Cardiac muscle cell (in vitro differentiated cells and primary cell): ENCODE data around the genes NACA, GPR182 and STAC3.

- RAMPAGE, long total RNA, result no peak
- RRBS, result 3% methylated on average over 13 of the region's 37 CpGs
These were observed 989 bp downstream of the PTGES3 start for GRCh38 chr12:56686878-56687712.

DNA sequence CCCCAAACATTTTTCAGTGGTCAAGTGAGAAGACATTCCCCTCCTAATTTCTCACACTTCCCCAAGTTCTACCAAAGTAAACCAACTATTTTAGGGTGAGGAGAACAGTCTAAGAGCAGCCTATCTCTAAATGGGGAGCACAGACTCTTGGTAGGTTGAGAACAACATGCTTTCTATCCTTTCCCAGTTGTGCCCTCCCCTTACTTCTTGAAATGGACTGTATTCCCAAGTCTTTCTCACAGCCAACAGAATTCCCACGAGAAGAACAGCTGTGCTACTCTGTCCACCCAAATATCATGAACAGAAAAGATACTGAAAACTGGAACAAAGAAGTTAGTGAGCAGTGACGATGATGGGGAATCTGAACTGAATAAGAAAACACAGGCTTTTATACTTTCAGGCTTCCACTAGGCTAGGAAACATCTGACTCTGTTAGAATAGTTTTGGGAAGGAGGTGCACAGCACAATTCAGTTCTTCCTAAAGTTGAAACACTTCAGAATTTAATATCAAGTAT lies 3.4 kb downstream of the NACA start:
- RAMPAGE, long total RNA, result no peak
- RRBS, result no CpG with 5 or more reads among the region's 2 CpGs

- RAMPAGE, long total RNA, result start-site peak on the minus strand at chr12:56725249-56725354, 77,016 and 60,615 reads in 2 replicates
- RRBS, result 2% methylated on average over 3 of the region's 47 CpGs
These were observed at the start of gene NACA for GRCh38 chr12:56724911-56725758. NACA (minus strand) TSS chr12:56725299.

- RAMPAGE, long total RNA, result no peak
- RRBS, result no CpG with 5 or more reads among the region's 6 CpGs
These were observed 603 bp upstream of the NACA start for GRCh38 chr12:56725759-56726045.

- RAMPAGE, long total RNA, result no peak
- RRBS, result no CpG with 5 or more reads among the region's 6 CpGs
These were observed 3.8 kb upstream of the HSD17B6 start for GRCh38 chr12:56759200-56759765.

GRCh38 chr12:56994079-56994797 lies at the start of gene GPR182:
GPR182 (plus strand) TSS chr12:56994492.
- RAMPAGE, long total RNA, result no peak
- RRBS, result 35% methylated on average over 5 of the region's 13 CpGs

DNA sequence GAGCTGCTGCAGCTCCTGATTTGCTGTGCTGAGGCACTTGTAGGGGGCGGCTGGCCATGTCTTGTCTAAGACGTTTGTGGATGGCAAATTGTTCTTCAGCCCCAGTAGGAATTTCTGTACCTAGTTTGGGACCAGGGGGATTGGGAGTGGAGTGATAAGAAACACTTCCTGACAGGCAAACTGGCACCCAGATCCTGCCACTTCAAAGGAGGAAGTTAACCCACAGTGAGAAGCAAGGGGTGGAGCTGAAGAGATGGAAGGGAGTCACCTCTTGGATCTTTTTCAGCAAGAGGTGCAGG lies 14.7 kb upstream of the TAC3 start:
- RAMPAGE, long total RNA, result no peak
- RRBS, result no CpG with 5 or more reads among the region's 2 CpGs

DNA sequence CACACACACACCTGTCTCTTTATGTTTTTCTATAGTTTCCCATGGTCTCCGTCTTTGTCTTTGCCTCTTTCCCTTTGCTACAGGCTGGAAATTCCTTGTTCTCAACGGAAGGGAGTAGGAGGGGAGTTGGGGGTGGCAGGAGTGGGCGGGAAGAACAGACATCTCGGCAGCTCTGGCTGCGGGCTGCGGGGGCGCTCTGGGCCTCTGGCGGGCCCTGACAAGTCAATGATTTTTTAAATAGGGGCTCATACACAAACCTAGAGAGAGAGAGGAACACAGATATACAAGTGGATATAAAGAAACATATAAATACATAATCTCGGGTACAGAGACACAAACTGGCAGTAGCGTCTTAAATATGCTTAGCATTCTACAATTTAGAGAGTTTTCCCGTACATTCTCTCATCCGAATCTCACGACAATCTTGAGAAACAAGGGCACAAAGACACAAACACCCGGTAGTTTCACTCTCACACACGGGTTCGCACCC lies 2.3 kb upstream of the NAB2 start:
- RAMPAGE, long total RNA, result no peak
- RRBS, result no CpG with 5 or more reads among the region's 16 CpGs

GRCh38 chr12:57135358-57135835 lies 7.1 kb downstream of the LRP1 start:
- RAMPAGE, long total RNA, result no peak
- RRBS, result no CpG with 5 or more reads among the region's 5 CpGs

GRCh38 chr12:57204410-57205035 lies 12.1 kb upstream of the NXPH4 start:
- RAMPAGE, long total RNA, result no peak
- RRBS, result no CpG with 5 or more reads among the region's 23 CpGs

GRCh38 chr12:57230311-57231150 lies 1.0 kb downstream of the SHMT2 start:
- RAMPAGE, long total RNA, result no peak
- RRBS, result no CpG with 5 or more reads among the region's 11 CpGs

- RAMPAGE, long total RNA, result no peak
- RRBS, result 5% methylated on average over 12 of the region's 66 CpGs
These were observed 1.3 kb upstream of the NDUFA4L2 start for GRCh38 chr12:57237940-57238954.

DNA sequence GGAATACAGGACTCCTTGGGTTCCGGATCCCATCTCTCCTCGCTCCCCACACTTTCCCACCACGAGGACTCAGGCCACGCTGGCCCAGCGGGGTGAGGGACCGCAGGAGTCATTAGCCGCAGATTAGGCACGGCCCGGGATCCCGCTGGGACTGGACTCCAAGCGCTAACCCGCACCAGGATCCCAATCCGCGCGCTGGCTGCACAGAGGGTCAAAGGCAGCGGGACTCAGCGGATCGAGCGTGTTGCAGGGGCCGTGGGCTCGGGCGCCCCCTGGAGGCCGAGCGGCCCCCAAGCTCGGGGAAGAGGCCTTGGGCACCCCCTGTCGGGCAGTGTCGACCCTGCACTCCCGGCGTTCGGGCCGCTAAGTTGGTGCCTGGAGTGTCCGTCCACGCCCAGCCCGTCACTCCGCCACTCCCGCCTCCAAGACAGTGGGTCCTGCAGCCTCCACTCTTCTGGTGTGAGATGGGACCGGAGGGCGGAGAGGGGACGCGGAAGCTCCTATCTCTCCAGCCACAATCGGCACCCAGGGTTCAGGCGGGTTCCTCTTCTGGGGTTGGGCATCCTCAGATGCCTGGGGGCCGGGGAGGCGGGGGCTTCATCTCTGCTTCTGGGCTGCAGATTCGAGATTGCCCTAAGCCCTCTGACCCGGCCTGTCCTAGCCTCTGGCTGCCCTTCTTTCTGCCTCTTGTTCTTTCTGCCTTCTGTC lies 2.2 kb upstream of the NDUFA4L2 start:
- RAMPAGE, long total RNA, result no peak
- RRBS, result 4% methylated on average over 14 of the region's 46 CpGs

DNA sequence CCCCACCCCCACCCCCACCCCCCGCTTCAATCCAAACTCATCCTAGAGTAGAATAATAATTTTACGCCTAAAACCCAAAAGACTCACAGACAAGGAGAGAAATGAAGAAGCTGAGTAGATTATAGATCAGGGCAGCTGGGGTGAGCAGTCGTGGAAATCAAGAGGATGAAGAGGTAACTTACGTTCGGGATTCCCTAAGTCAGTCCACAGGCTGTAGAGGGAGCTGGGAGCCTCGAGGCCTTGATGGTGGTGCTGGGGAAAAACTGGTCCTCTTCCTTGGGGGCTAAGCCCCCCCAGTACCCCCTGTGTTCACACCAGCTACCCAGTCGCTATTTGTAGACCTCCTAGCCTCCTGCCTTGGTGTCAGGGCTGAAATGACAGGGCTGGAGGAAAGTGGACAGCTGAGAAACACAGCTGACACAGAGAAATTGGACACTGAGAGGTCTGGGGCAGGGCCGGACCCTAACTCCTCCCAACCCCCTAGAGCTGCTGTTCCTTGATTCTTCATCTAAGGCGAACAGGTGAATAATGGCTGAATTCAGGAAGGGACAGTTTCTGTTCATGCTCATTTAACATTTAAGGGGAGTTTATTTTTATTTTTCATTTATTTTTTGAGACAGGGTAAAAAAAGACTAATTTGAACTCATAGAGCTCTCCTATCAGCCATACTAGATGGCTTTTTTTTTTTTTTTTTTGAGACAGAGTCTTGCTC lies at the start of gene STAC3:
Gene STAC3 (minus strand): TSS at position 377 of the 712 bp plus-strand sequence.
- RAMPAGE, long total RNA, result no peak
- RRBS, result no CpG with 5 or more reads among the region's 9 CpGs

- RAMPAGE, long total RNA, result no peak
- RRBS, result no CpG with 5 or more reads among the region's 14 CpGs
These were observed 3.8 kb upstream of the STAC3 start for GRCh38 chr12:57254563-57255402.

GRCh38 chr12:57292540-57292867 lies 41.5 kb upstream of the STAC3 start:
- RAMPAGE, long total RNA, result no peak
- RRBS, result no CpG with 5 or more reads among the region's 5 CpGs

- RAMPAGE, long total RNA, result no peak
- RRBS, result no CpG with 5 or more reads among the region's 4 CpGs
These were observed 46.8 kb upstream of the STAC3 start for GRCh38 chr12:57297640-57298311.

DNA sequence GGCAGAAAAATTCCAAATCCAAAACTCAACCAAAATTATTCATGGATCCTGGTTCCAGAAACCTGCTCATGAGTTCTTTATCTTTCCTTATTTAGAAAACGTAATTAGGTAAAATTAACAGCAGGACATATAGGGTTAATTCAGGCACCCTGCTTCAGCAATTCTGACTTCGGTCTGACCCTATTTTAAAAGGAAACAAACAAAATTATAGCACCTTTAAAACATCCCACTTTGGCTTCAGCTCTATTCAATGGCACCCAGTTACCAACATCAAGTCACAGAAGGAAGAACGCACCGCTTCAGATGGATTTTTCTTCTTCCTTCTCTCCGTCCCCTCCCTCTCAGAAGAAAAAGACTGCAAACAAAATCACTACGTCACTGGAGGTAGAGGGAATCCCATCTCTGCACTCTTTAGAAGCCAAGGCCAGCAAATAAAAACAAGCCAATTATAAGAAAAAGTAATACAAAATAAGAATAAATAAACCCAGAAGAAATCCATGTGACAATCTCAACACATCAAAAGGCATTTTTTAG lies 89.7 kb downstream of the R3HDM2 start:
- RAMPAGE, long total RNA, result no peak
- RRBS, result no CpG with 5 or more reads among the region's 6 CpGs

GRCh38 chr12:57408474-57408854 lies 22.4 kb downstream of the R3HDM2 start:
- RAMPAGE, long total RNA, result no peak
- RRBS, result no CpG with 5 or more reads among the region's 3 CpGs

DNA sequence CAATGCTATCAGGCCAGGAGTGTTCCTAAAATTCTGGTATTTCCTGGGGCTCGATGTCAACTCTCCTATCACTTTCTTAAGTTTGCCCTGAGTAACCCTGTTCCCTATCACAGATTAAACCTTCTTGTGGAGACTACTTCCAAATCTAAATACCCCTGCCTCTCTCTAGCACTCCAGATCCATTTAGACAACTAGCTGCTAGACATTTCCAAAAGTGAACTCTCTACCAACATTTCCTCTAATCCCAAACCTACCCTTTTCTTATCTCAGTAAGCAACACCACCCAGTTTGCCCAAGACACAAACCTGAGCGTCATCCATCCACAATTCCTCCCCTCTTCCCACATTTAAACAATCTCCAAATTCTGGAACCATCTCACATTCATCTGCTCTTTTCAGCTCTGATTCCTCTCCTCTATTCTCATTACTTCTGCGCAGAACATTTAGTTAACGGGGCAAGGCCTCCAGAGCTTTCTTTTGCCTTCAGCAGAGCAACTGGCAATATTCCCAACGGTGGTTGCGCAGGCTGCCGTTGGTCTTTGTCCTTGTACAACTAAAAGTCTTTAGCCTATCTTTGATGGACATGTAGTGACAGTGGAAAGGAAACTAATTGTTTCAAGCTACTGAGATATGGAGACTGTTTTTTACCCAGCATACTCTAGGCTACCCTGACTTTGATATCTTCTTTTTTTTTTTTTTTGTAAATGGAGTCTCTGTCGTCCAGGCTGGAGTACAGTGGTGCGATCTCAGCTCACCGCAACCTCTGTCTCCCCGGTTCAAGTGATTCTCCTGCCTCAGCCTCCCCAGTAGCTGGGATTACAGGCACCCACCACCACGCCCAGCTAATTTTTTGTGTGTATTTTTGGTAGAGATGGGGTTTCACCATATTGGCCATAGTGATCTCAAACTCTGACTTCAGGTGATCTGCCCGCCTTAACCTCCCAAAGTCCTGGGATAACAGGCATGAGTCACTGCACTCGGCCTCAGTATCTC lies 12.7 kb downstream of the R3HDM2 start:
- RAMPAGE, long total RNA, result no peak
- RRBS, result no CpG with 5 or more reads among the region's 14 CpGs